Epidermal melanocyte (primary cell): Measurements from ENCODE around the genes MYL10 and RASA4B.

GRCh38 chr7:101629198-101629525 lies at the start of gene MYL10:
Gene MYL10, minus strand, starts transcription at chr7:101629296.
- RRBS, result no CpG with 5 or more reads among the region's 7 CpGs

GRCh38 chr7:101701126-101701837 lies 72.2 kb upstream of the MYL10 start:
- RRBS, result 93% methylated on average over 5 of the region's 14 CpGs

GRCh38 chr7:101729196-101729886 lies 88.1 kb upstream of the CUX1 start:
- RRBS, result no CpG with 5 or more reads among the region's 17 CpGs

- RRBS, result 6% methylated on average over 4 of the region's 24 CpGs
Measured at GRCh38 chr7:101733488-101734503, 83.6 kb upstream of the CUX1 start.

DNA sequence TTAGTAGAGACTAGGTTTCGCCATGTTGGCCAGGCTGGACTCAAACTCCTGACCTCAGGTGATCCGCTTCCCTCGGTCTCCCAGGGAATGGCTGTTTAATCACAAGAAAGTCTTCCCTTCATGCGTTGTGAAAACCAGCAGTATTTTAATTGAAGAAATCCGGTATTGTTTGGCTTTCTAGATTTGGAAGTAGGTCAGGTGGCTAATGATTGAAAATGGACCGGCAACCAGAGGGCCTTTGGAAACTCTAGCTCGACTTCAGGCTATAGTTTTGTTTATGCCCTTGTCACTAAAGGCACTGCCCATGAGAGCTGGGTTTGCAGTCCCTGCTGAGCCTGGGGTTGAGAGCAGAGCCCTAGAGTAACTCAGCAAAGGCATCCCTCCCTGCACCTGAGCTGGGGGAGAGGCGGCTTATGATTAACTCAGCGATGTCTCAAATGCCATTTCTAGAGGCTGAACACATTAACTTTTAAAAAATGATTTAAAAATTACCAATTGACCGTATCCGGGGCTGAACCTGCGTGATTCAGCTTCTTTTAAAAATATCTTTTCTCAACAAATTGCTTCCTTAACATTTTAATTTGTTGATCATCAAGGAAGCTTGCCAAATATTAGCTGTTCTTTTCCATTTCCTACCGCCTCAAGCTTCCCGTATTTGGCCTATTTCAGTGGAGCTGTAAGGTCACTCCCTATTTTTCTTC lies 41.6 kb downstream of the CUX1 start:
- RRBS, result no CpG with 5 or more reads among the region's 14 CpGs

GRCh38 chr7:101884878-101885569 lies 67.6 kb downstream of the CUX1 start:
- RRBS, result no CpG with 5 or more reads among the region's 11 CpGs

DNA sequence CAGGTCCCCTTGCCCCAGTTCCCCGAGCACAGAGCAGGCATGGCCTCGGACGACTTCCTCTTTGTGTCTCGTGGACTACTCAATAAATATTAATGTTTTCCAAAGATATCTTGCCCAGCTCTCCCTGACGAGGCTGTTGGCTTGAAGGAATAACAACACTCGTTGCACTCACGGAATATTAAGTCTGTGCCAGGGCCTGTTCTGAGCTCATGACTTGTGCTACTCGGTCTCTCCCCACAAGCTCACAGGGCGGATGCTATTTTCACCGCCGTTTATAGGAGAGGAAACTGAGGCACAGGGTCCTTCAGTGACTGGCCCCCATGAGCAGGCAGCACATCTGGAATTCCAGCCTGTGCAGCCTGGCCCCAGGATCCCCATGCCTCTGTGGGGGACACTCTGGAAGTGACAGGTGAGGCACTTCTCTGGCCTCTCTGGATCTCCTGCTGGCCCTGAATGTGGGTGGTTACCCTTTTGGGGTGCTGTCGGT lies 68.3 kb downstream of the CUX1 start:
- RRBS, result no CpG with 5 or more reads among the region's 12 CpGs

DNA sequence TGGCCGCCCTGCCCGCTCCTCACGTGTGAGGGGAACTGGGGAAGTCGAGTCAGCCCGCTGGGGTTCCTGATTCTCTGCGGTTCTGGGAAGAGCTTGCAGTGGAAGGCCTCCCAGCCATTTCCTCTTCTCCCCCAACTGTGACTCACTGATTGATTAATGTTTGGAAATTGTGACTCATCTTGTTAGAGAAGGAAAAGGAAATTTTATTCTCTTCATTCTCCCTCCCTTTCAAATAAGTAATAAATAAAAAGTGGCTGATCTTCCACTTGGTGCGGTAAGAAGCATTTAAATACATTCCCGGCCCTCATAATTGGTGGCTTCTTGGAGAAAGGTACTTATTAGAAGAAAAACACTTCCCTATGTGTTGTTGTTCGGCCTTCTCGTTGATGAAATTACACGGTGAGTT lies 135.6 kb downstream of the CUX1 start:
- RRBS, result no CpG with 5 or more reads among the region's 11 CpGs

GRCh38 chr7:101995120-101995824 lies 177.8 kb downstream of the CUX1 start:
- RRBS, result no CpG with 5 or more reads among the region's 10 CpGs

GRCh38 chr7:102008861-102009510 lies 191.6 kb downstream of the CUX1 start:
- RRBS, result no CpG with 5 or more reads among the region's 14 CpGs

DNA sequence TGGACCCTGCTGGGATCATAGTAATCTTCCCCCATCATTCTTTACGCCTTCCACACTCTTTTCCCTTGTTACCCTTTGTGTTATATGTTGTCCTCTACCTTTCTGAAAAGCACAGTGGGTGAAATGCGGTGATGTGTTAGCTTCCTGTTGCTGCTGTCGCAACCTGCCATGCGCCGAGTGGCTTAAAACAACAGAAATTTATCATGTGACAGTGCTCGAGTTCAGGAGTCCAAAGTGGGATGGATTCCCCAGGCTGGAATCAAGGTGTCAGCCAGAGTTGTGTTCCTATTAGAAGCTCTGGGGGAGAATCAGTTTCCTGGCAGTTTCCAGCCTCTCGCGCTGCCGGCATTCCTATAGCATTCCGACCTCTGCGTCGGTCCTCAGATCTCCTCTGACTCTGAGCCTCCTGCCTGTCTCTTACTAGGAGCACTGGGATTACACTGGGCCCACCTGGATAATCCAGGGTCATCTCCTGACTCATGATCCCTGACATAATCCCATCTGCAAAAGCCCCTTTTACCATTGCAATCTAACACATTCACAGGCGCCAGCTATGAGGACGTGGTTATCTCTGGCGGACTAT lies 207.4 kb downstream of the CUX1 start:
- RRBS, result no CpG with 5 or more reads among the region's 15 CpGs

DNA sequence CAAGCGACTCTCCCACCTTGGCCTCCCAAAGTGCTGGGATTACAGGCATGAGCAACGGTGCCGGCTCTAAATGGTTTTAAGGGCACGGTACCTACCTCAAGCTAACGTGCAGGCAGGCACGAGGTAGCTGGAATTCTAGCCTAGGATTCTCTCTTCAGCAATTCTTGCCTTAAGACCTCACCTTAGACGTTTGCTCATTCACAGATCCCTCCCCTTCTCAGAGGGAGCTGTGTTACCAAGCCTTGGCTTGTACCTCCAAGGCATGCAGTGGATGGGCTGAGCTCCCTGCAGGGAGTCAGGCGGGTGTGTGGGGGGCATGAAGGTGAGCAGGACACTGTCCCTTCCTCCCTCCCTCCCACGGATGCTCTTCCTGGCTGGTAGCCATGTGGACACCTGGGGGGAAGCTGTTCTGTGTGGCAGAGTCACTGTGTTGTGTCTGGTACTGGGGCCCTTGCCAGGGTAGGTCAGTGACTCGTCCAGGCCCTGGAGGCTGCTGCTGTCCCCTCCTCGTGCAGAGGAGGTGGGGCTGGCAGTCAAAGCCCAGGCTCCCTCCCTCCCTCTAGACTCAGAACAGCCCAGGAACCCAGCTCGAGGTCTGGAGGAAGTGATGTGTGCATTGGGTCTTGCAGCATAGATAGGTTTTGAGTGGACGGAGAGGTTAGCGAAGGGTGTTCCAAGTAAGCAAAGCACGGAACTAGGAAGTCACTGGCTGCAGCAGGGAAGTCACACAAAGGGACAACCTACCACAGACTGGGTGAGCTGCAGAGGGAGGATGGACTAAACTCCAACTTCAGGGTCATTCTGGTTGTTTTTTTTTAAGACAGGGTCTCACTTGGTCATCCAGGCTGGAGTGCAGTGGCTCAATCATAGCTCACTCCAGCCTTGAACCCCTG lies 222.1 kb upstream of the SH2B2 start:
- RRBS, result no CpG with 5 or more reads among the region's 15 CpGs

GRCh38 chr7:102099009-102099293 lies 187.7 kb upstream of the SH2B2 start:
- RRBS, result no CpG with 5 or more reads among the region's 5 CpGs

DNA sequence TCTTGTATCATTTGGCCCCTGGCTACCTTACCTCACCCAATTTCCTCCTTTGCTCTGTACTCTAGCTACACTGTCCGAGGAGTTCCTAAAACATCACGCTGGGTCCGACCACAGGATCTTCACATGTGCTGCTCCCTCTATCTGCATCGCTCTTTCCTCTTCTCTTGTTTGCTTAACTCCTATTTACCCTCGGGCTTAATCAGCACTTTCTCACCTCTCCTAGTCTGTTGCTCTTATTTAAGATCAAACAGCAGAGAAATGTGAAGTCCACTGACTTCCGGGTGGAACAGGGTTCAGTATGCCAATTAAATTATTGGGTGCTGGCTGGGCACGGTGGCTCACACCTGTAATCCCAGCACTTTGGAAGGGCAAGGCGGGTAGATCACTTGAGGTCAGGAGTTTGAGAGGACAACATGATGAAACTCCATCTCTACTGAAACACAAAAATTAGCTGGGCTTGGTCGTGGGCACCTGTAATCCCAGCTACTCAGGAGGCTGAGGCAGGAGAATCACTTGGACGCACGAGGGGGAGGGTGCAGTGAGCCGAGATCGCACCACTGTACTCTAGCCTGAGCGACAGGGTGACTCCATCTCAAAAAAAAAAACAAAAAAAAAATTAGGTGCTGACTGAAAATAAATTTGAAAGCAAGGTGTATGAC lies 12.3 kb upstream of the PRKRIP1 start:
- RRBS, result no CpG with 5 or more reads among the region's 14 CpGs

DNA sequence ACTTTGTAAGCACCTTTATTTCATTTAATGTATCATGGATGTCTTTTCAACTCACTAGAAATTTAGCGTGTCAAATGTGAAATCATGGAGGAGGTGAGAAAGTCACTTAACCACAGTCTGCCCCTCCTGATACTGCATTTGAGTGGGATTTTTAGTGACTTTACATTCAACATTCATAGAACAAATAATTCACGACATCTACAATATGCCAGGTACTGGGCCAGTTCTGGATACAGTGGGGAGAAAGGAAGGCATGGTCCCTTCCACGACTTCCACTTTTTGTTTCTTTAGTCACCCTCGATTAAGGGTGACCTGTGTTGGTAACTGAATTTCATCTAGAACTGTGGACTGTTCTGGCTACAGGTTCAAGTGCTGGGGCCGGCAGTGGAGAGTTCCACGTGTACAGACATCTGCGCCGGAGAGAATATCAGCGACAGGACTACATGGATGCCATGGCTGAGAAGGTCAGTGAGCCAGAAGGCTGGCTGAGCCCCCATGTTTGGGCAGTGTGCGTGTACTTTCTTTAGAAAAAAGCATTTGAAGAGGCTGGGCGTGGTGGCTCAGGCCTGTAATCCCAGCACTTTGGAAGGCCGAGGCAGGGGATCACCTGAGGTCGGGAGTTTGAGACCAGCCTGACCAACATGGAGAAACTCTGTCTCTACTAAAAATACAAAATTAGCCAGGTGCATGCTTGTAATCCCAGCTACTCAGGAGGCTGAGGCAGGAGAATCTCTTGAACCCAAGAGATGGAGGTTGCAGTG lies 3.2 kb downstream of the PRKRIP1 start:
- RRBS, result no CpG with 5 or more reads among the region's 13 CpGs

- RRBS, result no CpG with 5 or more reads among the region's 17 CpGs
Measured at GRCh38 chr7:102426207-102426999, 7.0 kb upstream of the ORAI2 start.

DNA sequence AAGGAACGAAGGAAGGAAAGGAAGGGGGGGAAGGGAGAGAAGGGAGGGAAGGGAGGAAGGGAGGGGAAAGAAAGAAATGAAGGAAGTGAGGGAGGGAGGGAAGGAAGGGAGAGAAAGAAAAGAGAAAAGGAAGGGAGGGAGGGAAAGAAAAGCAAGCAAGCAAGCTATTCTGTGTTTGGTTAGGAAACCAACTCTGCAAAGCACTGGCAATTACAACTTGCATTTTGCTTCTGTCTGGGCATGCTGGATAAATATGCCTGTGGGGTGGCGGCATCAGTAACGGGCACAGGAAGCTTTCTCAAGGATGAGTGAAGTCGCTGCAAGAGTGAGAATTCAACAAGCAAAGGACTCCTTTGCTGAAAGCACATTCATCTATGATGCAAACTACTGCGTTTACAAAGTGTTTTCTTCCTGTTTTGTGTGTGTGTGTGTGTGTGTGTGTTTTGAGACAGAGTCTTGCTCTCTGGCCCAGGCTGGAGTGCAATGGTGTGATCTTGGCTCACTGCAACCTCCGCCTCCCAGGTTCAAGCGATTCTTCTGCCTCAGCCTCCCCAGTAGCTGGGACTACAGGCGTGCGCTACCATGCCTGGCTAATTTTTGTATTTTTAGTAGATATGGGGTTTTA lies 2.6 kb upstream of the ORAI2 start:
- RRBS, result no CpG with 5 or more reads among the region's 9 CpGs

DNA sequence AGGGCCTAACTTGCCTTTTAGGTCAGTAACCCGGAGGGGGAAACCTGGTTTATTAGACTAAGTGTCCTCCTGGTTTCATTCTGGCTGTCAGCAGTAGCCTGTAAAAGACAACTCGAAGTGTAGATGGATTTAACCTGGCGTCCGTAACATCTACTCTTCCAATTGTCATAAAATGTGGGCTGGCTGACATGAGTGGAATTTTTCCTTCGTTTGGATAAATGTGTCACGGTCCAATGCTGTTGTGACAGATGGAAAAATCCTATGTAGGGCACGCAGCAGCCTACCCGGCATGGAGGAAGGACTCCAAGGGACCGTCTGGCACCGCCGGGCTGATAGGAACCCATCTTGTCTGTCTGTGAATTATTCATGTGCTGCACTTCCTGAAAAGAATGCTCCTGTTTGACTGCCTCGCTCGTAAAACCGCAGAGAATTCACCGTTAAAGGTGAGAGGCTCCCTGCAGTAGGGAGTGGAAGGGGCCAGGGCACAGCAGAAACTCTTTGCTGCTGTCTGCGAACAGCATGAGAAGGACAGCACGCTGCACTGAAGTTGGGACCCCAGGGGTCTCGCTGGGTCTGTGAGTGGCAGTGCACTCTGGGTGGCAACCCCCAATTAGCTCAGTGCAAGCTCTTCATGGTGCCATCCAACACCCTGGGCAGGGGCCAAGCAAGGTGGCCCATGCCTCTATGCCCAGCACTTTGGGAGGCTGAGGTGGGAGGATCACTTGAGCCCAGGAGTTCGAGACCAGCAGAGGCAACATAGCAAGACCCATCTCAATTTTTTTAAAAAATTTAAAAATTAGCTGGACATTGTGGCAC lies 1.6 kb upstream of the ORAI2 start:
- RRBS, result no CpG with 5 or more reads among the region's 19 CpGs

GRCh38 chr7:102517575-102518002 lies at the start of gene RASA4B:
Gene RASA4B, minus strand, starts transcription at chr7:102517777.
- RRBS, result no CpG with 5 or more reads among the region's 48 CpGs

GRCh38 chr7:102781471-102782206 lies 32.8 kb downstream of the FAM185A start:
- RRBS, result no CpG with 5 or more reads among the region's 10 CpGs